Caco-2 (cell line): ENCODE measurements around a stretch of chr6.

DNA sequence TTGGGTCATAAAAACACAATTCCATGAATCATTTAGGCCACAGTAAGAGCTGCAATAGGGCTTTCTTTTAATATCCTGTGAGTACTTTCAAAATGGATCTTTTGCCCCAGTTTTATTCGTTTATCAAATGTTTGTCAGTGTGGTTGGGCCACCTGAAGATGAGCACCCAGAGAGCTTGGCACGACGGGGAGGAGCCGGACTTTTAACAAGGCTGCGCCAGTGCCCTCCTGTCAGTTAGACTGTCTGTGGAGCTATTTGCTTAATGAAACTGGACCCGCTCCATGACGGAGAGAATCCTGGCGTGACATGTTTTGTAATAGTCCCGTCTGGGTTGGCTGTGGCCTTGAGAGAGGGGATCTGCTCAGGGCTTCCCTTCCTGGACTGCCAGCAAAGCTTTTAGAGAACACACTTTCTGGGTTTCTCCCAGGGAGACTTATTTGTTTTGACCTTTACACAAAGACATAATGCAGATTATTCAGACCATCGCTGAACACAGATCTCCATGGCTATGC lies 53.6 kb downstream of the ZDHHC14 start:
- PRO-cap = no peak
- RRBS = no CpG with 5 or more reads among the region's 10 CpGs

GRCh38 chr6:157530799-157531851 lies 150.1 kb downstream of the ZDHHC14 start:
- PRO-cap = bidirectional peak, plus-strand start at chr6:157531163, minus-strand start at chr6:157531068; bidirectional peak, plus-strand start at chr6:157531321, minus-strand start at chr6:157531443; bidirectional peak, plus-strand start at chr6:157531702, minus-strand start at chr6:157531464
- RRBS = 8% methylated on average over 2 of the region's 27 CpGs

- PRO-cap = no peak
- RRBS = no CpG with 5 or more reads among the region's 8 CpGs
Observed at GRCh38 chr6:157632798-157633330, 190.2 kb upstream of the SNX9 start.

DNA sequence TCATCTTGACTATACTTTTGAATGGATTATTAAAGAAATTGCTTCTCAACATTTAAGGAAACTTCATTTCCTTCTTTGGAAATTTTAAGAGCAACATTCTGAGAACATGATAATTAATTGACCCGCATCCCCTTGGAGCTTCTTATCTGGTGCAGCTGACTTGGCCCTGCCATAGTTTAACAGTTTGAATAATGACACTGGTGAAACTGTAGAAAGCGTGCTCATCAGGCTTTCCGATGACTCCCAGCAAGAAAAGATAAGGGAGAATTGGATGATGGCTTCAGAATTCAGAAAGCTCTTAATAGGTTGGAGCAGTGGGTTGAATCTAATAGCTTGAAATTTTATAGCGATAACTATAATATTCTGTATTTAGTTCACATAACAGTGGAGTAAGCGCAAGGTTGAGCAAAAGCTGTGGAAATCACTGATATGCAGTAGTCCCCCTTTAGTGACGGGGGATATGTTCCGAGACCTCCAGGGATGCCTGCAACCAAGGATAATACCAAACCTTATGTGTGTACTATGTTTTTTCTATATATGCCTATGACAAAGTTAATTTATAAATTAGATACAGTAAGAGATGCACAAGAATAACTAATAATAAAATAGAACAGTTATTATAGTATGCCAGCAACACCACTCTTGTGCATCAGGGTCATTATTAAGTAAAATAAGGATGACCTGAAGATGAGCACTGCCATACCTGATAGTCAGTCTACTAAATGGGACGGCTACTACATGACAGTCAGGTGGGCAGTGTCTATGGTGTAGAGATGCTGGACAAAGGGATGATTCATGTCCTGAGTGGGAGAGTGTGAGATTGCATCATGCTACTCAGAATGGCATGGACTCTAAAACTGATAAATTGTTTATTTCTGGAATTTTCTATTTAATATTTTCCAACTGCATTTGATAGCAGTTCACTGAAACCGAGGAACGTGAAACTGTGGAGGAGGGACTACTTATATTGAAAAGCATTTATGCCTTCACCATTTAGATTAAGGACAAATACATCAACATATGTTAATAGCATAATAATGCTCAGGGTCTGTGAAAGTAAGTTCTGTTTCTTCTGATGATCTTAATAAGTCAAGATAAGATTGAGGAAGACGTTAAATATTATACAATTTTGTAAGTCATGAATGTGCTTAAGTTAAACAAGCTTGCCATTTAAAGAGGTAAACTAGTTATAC lies 38.6 kb downstream of the SNX9 start:
- PRO-cap = no peak
- RRBS = no CpG with 5 or more reads among the region's 11 CpGs

DNA sequence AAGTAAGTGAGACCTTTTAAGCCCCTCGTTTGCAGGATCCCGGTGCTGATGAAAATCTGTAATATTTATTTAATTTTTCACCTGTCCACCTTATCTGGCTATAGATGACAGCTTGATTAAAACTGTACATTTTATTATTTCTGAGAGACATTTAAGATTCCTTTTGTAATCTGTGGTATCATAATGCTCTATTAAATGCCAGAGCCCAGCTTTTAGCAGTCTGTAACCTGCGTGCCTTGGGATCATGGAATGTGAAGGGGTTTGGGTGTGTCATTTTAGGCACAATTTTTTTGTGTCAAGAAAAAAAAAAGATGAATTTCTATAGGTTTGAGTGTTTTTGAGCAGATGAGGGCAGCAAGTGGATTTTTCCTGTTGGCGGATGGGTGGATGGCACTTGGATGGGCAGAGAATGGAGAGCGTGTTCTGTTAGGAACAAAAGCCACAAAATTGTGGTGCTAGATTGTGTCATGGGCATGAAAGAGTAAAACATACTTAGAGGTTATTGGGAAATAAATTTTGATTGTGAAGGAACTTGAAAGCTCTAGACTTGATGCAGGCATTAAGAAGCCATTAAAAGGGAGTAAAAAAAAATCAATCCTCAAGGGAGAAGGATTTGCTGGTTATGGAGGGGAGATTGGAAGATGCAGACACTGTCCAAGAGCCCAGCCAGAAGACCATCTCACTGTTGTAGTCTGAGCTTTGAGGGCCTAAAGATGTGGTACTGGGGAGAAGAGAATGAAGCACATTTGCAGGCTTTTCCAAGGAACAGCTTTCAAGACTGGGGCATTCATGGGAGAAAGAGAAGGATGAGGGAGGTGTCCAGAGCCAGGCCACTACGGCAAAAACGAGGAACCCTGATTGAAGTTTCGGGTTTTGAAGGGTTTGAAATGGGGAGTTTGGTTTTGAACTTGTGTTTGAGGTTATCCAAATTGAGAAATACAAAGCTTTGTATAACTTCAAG lies 42.5 kb upstream of the SYNJ2 start:
- PRO-cap = no peak
- RRBS = no CpG with 5 or more reads among the region's 8 CpGs

DNA sequence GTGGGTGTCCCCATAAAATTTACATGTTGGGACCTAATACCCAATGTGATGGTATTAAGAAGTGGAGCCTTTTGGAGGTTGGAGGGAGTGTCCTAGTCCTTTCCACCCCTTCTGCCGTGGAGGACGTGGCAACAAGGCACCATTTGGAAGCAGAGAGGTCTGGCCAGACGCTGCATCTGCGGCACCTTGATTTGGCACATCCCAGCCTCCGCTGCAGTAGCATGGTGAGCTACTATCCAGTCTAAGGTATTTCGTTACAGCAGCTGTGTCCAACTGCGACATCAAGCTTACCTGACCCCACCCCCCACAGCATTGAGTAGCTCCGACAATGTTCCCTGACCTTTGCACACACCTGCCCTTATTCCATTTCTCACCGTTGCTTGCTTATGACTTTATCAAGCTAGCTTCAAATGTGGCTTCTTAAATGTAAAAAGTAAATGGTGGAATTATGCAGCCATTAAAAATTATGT lies 29.8 kb upstream of the SYNJ2 start:
- PRO-cap = no peak
- RRBS = no CpG with 5 or more reads among the region's 9 CpGs

DNA sequence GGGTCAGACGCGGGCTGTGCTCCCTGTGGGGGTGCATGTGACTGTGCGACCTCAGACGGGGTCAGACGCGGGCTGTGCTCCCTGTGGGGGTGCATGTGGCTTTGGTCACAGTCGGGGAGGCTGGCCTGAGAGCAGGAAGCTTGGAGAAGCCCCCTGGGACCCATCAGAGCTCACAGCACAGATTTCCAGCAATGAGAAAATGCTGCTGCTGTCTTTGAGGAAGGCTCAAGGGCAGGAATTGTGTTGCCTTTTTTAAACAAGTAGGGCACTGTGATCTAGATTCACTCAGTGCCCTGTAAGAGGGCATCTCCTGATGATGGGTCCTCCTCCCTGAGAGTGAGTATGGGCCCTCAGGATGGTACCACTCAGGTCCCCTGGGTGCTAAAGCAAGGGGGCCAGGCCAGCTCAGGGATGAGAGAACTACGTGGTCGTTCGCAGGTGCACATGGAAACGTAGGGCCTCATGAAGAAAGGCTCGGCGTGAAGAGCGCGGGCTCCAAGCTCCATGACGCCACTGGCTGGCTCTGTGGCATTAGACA lies 50.5 kb downstream of the SYNJ2 start:
- PRO-cap = no peak
- RRBS = no CpG with 5 or more reads among the region's 16 CpGs

DNA sequence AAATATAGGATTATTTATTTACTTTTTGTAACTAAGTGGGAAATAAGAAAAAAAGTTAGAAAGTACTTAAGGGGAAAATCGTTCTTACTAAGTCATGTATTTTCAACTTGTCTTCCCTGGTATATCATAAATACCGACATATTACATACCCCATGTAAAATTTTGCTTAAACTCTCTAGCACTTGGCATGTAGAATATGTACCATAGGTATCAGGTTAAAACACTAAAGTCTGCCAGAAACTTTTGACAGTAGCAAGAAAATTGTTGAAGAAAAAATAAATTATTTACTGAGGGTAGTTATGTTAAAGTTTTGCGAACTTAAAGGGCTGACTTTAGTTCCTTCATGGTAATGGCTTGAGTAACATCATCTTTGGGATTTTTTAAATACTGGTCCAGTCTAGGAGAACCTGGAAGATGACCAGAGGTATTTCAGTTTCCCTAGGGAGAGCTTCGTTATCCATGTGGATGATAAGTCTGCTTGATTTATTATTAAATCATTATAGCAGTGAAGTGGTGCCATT lies 10.4 kb downstream of the DYNLT1 start:
- PRO-cap = no peak
- RRBS = no CpG with 5 or more reads among the region's 4 CpGs

DNA sequence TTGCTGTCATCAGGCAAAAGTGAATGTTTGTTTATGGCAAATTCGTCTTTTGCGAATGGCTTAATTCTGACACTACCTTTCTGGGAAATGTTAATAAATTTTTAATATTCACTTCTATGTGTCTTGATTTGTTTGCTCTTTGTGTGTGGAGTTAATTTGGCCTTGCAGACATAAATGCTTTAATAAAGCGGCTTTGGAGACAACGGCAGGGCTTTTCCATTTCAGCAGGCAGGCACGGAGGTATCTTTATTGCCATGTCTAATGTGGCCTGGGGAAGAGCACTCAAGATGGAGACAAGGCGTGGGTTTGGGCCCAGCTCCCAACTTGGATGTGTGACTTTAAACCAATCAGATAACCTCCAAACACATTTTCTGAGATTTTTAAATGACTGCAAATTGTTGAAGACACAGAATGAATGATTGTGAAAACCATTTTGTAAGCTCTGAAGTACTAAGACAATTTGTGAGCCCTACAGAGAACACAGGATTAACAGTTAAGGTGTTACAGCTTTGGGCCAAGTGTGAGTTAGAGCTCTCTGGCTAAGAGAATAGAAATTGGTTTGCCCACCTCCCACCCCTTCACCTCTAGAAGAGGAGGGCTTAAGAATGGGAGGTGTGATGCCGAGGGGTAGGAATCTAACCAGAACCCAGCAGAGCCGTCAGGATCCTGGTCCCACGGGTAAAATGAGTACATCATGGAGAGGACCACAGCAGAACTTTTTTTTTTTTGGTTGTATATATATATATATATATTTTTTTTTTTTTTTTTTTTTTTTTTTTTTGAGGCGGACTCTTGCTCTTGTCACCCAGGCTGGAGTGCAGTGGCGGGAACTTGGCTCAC lies 9.0 kb downstream of the DYNLT1 start:
- PRO-cap = no peak
- RRBS = no CpG with 5 or more reads among the region's 11 CpGs

DNA sequence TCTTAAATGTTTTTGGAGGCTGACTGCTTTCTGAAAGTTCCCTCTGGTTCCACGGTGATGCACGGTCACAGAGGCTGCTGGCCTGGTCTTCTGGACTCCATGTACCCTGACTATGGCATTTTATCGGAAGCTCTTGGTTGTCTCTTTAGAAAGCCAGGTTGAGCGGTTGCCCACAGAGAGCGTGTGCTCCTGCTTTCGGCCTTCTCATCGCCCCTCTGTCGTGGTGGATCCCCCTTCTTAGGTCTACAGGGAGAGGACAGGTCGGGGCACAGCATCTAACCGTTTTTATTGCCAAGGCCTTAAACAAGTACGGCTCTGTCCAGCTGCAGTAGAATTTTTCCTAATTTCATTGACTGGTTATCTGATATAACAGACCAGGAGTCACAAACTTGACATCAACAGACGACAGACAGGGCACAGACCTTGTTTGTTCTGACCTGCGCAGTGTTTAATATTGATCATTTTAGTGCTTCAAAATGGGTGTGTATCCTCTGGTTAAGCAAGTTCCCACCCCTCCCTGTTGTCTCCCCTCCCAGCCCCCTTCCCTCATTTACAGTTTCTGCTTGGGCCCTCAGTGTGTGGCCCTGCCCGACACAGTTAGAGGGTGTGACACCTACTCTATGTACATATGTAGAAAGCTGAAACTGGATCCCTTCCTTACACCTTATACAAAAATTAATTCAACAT lies 24.7 kb downstream of the SYTL3 start:
- PRO-cap = no peak
- RRBS = no CpG with 5 or more reads among the region's 14 CpGs

GRCh38 chr6:158765842-158766881 lies 53.0 kb downstream of the EZR start:
- PRO-cap = no peak
- RRBS = no CpG with 5 or more reads among the region's 18 CpGs

GRCh38 chr6:158796193-158796993 lies 22.8 kb downstream of the EZR start:
- PRO-cap = no peak
- RRBS = no CpG with 5 or more reads among the region's 8 CpGs

GRCh38 chr6:158799261-158799979 lies 19.7 kb downstream of the EZR start:
- PRO-cap = no peak
- RRBS = 44% methylated on average over 2 of the region's 9 CpGs

GRCh38 chr6:158815788-158816223 lies 3.4 kb downstream of the EZR start:
- PRO-cap = no peak
- RRBS = no CpG with 5 or more reads among the region's 2 CpGs

DNA sequence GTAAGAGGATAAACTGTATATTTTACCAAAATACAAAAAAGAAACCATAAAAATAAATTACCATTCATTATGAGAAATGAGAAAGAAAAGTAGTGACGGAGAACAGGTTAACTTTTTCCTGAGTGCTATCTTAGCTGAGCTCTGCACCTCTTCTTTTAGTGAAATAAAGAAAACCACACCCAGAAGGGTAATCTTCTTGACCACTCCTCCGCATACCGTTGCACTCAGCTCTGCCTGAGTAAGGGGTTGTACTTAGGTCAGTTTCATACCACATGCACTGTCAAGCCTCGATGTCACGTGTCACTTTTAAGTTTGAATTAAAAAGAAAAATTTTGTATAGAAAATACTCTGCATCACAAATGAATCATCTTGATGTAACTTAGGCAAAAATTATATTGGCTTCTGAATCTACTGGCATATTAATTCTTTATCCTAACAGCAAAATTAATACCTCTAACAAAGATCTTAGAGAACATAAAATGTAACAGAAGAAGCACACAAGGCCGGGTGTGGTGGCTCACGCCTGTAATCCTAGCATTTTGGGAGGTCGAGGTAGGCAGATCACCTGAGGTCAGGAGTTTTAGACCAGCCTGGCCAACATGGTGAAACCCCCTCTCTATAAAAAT lies 2.8 kb downstream of the EZR start:
- PRO-cap = bidirectional peak, plus-strand start at position 221 of the sequence, minus-strand start at position 157 of the sequence
- RRBS = no CpG with 5 or more reads among the region's 8 CpGs

- PRO-cap = no peak
- RRBS = no CpG with 5 or more reads among the region's 5 CpGs
Observed at GRCh38 chr6:158826842-158827543, 7.8 kb upstream of the EZR start.

GRCh38 chr6:158911514-158912168 lies 88.4 kb downstream of the RSPH3 start:
- PRO-cap = no peak
- RRBS = no CpG with 5 or more reads among the region's 5 CpGs

- PRO-cap = no peak
- RRBS = no CpG with 5 or more reads among the region's 10 CpGs
Observed at GRCh38 chr6:158998838-158999142, 1.2 kb downstream of the RSPH3 start.

GRCh38 chr6:159019990-159020577 lies 20.1 kb upstream of the RSPH3 start:
- PRO-cap = no peak
- RRBS = no CpG with 5 or more reads among the region's 4 CpGs

DNA sequence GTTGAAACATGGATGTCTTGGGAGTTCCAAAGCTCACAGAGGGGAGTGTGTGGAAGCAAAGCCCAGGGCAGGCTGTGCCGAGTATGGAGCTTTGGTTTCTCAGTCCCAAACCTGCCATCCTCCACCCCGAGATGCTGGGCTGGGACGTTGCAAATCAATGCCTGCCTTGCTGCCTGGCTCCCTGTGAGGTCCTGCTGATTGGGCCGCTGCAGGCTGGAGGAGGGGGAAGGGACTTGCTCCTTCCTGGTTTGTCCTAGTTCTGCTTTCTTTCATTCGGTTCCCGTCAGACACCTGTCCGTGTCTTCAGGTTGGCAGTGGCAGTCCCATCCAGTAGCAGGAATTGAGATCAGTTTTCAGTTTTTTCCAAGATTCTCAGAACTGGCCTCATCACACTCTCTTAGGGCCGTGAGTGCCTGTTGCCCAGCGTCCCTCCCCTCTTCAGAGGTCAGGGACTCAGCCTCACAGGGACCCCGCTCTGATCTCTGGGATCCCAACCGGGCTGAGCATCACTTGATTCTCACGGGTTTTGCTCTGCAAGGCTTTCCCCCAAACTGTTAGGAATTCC lies 24.1 kb upstream of the TAGAP start:
- PRO-cap = no peak
- RRBS = no CpG with 5 or more reads among the region's 12 CpGs